Endometrial microvascular endothelial cells (primary cell): ENCODE results near the genes USP6, NUP88, C17orf49 and SLC16A11.

- RAMPAGE, long total RNA = no peak
Observed at GRCh38 chr17:4989377-4989840, 1.9 kb upstream of the CAMTA2 start.

GRCh38 chr17:5115501-5116809 lies at the start of gene USP6:
USP6 (plus strand) TSS chr17:5116032.
- RAMPAGE, long total RNA = no peak

DNA sequence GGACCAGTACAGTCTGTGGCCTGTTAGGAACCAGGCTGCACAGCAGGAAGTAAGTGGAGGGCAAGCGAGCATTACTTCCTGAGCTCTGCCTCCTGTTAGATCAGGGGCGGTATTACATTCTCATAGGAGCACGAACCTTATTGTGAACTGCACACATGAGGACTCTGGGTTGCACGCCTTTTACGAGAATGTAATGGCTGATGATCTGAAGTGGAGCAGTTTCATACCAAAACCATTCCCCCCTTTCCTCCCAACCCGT lies 6.9 kb upstream of the ZNF594 start:
- RAMPAGE, long total RNA = no peak

GRCh38 chr17:5210763-5211462 lies 19.2 kb upstream of the ZNF594 start:
- RAMPAGE, long total RNA = no peak

GRCh38 chr17:5221052-5221788 lies 13.4 kb downstream of the SCIMP start:
- RAMPAGE, long total RNA = no peak

DNA sequence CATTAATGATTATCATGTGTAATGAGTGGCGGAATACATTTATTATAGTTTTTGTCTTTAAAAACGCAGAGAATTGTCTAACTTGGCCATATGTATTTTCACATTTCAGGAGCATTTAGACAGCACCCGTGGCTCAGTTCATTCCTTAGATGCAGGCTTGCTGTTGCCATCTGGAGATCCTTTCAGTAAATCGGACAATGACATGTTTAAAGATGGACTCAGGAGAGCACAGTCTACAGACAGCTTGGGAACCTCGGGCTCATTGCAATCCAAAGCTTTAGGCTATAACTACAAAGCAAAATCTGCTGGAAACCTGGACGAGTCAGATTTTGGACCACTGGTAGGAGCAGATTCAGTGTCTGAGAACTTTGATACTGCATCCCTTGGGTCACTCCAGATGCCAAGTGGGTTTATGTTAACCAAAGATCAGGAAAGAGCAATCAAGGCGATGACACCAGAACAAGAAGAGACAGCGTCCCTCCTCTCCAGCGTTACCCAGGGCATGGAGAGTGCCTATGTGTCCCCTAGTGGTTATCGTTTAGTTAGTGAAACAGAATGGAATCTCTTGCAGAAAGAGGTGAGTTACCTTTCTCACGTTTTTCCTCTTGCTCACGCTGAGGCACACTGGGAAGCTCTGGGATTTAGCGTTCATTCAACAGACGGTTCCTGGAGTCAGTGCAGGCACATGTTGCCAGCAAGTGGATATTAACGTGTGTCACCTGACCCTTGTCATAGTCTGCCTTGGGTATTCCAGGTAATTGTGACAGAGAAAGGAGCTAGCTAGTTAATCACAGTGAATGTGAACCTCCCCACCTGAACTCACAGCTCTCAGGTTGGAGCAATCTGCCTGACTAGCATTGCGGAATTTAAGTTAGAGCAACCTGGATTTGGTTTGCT lies 58.1 kb downstream of the NUP88 start:
- RAMPAGE, long total RNA = no peak

DNA sequence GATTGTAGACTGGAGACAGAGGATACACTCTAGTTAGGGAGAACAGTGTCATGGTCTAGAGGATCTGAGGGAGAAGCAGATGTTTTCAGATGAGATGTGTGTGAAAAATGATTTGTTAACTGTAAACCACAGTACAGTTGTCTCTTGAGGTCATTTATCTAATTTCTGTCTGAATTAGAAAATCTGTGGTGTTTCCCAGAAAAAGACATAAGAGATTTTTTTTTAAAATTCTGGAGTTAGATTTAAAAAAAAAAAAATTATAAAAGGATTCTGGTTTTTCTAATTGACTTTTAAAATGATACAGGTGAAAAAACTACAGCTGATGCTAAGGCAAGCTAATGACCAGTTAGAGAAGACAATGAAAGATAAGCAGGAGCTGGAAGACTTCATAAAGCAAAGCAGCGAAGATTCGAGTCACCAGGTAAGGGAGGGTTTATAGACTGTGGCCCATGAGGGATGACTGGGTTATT lies 54.6 kb downstream of the NUP88 start:
- RAMPAGE, long total RNA = no peak

- RAMPAGE, long total RNA = start-site peak on the minus strand at chr17:5419657-5419684, 55 and 437 reads in 2 replicates
Observed at GRCh38 chr17:5418867-5419937, at the start of gene NUP88. NUP88 (minus strand) TSS chr17:5419662.

DNA sequence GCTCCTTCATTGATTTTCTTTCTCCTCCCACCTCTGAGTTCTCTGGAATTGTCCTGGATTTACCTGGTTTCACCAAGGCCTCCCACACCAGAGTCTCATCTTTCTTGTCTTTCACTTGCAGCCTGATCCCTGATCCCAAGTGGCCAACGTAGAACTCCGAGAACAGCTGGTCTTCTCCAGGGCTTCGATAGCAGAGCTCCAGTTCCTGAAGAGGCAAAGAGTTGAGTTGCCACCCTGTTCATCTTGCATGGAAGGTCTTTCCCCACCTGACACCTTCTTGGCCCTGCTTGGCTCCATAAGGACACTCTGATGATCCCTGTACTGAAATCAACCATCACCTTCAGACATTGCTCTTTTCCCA lies 16.9 kb upstream of the ENSG00000286190 start:
- RAMPAGE, long total RNA = no peak

DNA sequence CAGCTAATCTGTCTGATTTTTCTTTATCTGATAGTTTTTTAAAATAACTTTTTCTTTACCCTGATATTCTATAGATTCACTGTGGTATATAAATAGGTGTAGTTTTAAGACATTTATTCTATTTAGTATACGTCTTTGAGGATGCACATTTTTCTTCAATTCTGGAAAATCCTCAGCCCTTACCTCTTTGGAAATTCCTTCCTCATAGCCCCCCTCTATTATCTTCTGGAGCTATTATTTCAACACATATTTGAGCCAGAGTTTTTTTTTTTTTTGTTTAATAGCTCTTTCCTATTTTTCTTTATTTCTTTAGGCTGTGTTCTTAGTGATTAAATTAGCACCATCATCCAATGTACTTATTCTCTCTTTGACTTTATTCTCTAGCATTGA lies 64.8 kb upstream of the NLRP1 start:
- RAMPAGE, long total RNA = no peak

DNA sequence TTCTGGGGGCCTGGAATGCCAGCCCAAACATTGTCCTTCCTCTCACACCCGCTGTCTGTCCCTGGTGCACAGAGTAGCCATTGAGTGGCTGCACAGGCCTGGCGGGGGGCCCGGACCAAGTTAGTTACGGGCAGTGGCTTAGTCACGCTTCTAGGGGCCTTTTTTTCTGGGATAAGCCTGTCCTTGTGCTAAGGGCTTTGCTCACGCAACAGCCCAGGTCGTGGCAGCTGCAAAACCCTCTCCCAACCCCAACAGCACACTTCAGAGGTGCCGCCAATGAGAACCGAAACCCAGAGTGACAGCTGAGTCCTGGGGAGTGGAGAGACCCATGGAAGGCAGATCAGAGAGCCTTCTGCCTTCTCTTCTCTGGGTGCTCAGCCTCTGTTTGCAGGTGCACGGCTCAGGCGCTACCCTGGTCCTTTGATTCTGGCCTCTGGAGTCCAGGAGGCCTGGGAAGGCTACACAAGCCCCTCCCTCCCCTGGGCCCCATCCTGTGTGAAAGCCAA lies 9.0 kb downstream of the WSCD1 start:
- RAMPAGE, long total RNA = no peak

DNA sequence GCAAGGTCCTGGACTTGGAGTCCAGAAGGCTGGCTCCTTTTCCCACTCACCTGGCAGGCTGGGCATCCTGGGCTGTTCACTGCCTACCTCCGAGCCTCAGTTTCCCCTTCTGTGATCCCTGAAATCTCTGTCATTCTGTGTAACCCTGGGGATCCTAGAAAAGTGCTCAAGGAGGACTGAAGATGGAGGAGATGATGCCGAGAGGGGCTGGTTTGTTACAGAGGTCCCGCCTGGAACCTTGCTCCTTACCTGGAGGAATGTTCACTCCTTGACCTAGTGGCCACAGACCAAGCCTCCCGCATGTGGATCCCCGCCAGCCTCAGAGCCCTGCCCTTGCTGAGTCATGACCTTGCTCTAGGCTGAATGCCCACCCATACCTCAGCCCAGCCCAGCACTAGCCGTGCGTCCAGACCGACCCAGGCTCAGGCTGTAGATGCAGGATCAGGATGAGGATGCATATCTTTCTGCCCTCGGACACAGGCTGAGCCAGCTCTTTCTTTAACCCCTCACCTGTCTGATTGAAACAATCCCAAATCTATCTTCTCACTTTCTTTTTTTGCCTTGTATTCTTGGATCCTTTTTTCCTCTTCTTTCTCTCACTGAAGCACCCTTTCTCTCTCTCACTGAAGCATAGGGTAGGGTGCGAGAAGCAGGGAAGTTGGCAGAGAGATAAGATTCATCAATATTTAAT lies 34.8 kb downstream of the WSCD1 start:
- RAMPAGE, long total RNA = no peak

DNA sequence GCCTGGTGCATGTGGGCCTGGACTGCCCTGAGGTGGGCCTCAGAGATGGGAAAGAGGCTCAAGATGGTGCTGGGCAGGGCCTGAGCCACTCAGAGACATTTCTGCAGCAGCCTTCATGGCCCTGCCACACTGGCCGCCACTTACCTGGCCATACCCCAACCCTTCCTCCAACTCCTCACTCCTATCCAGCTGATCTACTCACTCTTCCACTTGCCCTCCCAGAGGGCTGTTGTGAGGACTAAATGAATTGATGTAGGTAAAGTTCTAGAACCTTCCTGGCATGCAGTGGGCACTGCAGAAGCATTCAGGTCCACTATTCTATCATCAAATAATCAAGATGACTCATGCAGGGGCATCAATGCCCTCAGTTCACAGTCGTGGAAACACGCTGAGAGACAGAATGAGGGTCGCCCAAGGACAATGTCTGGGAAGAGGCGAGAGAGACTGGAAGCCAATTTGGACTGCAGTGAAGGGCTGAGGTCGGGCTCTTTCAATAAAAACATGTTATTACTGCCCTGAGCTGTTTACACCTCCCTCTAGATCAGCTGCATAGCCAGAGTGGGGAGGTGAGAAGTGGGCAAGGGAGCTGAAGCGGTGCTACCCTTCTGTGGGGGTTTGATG lies 120.2 kb downstream of the WSCD1 start:
- RAMPAGE, long total RNA = no peak

DNA sequence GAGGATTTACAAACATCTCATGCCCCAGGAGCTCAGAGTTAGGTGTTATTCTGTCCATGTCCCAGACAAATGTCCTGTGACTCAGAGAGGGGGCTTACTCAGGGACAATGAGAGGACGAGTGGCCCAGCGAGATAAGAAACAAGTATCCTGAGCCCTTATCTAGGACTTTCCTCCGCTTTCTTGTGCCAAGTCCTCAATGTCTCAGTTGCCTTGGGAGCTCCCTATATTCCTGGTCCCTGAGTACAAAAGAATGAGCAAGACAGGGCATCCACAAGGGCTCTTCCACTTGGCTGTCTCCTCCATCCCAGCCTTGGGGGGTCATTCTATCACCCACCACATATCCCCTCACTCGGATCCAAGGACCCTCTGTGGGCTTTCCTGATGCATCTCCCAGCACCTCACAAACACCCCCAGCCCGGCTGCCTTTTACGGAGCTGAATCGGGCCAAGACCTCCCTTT lies 121.3 kb downstream of the WSCD1 start:
- RAMPAGE, long total RNA = no peak

DNA sequence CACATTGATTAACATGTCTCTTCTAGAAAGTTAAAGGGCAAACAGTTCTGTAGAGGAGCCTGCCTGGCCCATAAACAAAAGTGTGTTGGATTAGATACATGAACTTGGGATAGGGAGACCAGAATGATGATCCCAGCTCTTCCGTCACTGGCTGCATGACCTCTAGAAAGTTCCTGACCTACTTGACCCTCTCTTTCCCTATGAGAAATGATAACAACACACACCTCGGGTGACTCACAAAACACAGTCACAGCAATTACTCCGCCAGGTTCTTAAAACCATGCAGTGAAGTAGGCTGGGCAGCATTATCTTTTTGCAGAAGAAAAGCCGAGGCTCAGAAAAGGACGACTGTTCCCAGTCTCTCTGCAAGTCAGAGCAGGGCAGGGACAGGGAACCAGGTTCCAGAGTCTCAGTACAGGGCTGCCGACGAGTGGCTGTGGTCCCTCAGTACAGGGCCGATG lies 32.2 kb downstream of the PIMREG start:
- RAMPAGE, long total RNA = no peak

GRCh38 chr17:6492776-6493451 lies 48.7 kb downstream of the PIMREG start:
- RAMPAGE, long total RNA = no peak

- RAMPAGE, long total RNA = no peak
Observed at GRCh38 chr17:6555349-6556043, 859 bp downstream of the PITPNM3 start.

- RAMPAGE, long total RNA = start-site peak on the plus strand at chr17:7014740-7014817, 249 and 382 reads in 2 replicates; start-site peak on the plus strand at chr17:7015056-7015102, 461 and 1,182 reads in 2 replicates
Observed at GRCh38 chr17:7014160-7015227, at the start of gene C17orf49. C17orf49 (plus strand) TSS chr17:7014782.

- RAMPAGE, long total RNA = no peak
Observed at GRCh38 chr17:7043269-7044289, at the start of gene SLC16A11. SLC16A11 (minus strand) TSS chr17:7044092.

- RAMPAGE, long total RNA = no peak
Observed at GRCh38 chr17:7046653-7047535, 3.0 kb upstream of the SLC16A11 start.